Liver (tissue), 9 donors: ENCODE measurements around a stretch of chr5.

GRCh38 chr5:1101690-1102699, 9.9 kb downstream of the SLC12A7 start:
- PRO-cap, 5 experiments, result peak in 5 of 5 experiments; most common plus-strand start chr5:1102196 (in 3); most common minus-strand start chr5:1102033 (in 5)
- RAMPAGE, long total RNA, 2 experiments, result no peak in any of the 2 experiments
- RRBS, result 26% methylated on average over 4 of the region's 31 CpGs

DNA sequence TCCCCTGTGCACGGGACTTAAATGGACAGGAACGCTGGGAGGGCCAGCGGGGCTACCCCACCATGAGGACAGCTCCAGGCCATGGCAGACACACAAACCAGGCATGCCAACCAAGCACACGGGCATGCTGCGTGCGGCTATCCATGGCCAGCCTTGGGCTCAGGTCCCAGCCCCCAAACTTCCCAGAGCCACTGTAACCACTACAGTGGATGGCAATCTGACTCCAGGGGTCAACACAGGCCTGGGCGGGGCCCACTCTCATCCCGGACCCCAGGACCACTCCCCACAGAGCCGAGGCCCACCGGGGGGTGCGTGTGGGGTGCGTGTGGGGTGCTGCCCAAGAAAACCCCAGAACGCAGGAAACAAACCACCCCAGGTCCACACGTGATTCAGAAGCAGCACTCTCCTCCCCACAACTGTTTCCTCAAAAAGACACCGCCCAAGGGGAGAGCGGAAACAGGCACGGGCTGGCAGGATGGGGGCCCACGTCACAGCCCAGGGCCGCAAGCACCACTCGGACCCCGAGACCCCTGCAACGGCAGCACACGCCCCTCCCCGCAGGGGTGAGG, 7.4 kb downstream of the SLC12A7 start:
- PRO-cap, 5 experiments, result peak in 3 of 5 experiments; most common plus-strand start position 453 of the sequence (in 2); most common minus-strand start position 355 of the sequence (in 1)
- RAMPAGE, long total RNA, 2 experiments, result no peak in any of the 2 experiments
- RRBS, result 0% methylated on average over 1 of the region's 24 CpGs

- PRO-cap, 5 experiments, result peak in 2 of 5 experiments; most common plus-strand start chr5:1105582 (in 1); most common minus-strand start chr5:1105596 (in 1)
- RAMPAGE, long total RNA, 2 experiments, result no peak in any of the 2 experiments
- RRBS, result no CpG with 5 or more reads among the region's 7 CpGs
These were observed 6.5 kb downstream of the SLC12A7 start for GRCh38 chr5:1105460-1105693.

DNA sequence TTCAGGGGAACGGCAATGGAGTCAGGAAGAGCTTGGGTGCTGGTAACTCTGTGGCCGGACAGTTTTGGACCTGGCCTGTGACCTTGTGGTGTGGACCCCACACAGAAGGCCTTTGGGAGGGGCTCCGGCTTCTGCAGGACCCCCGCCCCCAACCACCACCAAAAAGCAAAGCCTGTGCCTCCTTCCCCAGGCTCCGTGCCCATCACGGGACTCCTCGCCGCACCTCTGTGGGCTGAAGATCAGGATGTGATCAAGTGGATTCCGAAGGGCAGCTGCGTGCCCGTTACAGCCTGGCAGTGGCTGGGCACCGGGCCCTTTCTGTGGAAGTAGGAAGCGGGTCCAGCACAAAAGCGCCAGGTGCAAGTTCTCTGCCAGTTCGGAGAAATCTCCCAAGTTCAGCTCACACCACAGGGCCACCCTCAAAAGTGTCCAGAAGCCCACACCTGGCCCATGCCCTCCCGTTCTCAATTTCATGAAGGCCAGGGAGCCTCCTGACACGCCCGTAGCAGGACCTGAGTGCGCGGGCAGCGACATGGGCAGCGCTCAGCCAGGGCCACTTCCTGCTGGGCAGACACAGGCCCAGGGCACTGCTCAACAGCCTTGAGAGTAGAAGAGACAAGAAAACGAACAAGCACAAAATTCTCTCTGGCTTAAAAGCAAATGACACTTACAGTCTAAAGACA, 1.9 kb downstream of the SLC12A7 start:
- PRO-cap, 5 experiments, result peak in 4 of 5 experiments; most common plus-strand start position 374 of the sequence (in 4); most common minus-strand start position 227 of the sequence (in 2)
- RAMPAGE, long total RNA, 2 experiments, result no peak in any of the 2 experiments
- RRBS, result 17% methylated on average over 3 of the region's 23 CpGs

DNA sequence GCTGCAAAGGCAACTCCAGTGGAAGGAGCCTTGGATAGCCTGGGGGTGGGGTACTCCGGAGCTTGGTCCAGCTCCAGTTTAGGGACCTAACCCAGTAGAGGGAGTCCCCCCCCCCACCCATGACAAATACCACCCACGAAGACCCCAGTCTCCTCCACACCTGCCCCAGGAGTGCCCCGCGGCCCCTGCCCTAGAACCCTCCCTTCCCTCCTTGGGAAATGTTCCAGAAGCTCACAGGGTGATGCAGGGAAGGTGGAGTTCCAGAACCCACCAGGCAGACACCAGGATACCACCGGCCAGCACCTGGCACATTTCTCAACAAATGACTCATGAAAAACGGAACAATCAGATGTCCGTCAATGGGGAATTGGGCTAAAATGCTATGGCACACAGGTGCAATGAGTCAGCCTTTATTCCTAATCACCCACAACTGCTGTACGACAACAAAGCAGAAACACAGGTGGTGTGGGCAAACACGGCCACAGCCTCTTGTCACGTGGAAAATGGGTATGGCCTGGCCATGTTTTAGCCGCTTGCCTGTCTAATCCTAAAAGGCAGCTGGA, 985 bp upstream of the SLC12A7 start:
- PRO-cap, 5 experiments, result no peak in any of the 5 experiments
- RAMPAGE, long total RNA, 2 experiments, result no peak in any of the 2 experiments
- RRBS, result no CpG with 5 or more reads among the region's 11 CpGs

GRCh38 chr5:1118492-1119324, 6.8 kb upstream of the SLC12A7 start:
- PRO-cap, 5 experiments, result peak in 3 of 5 experiments; most common plus-strand start chr5:1118978 (in 1)
- RAMPAGE, long total RNA, 2 experiments, result no peak in any of the 2 experiments
- RRBS, result 35% methylated on average over 4 of the region's 29 CpGs

GRCh38 chr5:1155443-1156433, 43.9 kb upstream of the SLC12A7 start:
- PRO-cap, 5 experiments, result no peak in any of the 5 experiments
- RAMPAGE, long total RNA, 2 experiments, result no peak in any of the 2 experiments
- RRBS, result 5% methylated on average over 52 of the region's 120 CpGs

GRCh38 chr5:1199598-1200353, 1.6 kb upstream of the SLC6A19 start:
- PRO-cap, 5 experiments, result no peak in any of the 5 experiments
- RAMPAGE, long total RNA, 2 experiments, result no peak in any of the 2 experiments
- RRBS, result no CpG with 5 or more reads among the region's 20 CpGs

DNA sequence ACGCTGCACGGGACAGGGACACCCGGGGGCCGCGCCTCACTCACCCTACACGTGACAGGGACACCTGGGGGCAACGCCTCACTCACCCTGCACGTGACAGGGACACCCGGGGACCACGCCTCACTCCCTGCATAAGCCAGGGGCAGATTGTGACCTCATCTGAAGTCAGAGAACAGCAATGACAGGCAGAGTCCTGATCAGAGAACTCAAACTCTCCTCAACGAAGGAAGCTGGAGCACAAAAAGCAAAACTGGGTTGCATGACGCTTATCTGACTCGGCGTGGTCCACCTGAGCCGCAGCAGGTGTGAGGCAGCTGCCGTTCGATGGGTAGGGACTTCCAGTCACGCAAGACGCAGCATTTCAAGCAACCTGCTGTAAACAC, 3.2 kb downstream of the TERT start:
- PRO-cap, 5 experiments, result no peak in any of the 5 experiments
- RAMPAGE, long total RNA, 2 experiments, result no peak in any of the 2 experiments
- RRBS, result 100% methylated on average over 2 of the region's 19 CpGs

DNA sequence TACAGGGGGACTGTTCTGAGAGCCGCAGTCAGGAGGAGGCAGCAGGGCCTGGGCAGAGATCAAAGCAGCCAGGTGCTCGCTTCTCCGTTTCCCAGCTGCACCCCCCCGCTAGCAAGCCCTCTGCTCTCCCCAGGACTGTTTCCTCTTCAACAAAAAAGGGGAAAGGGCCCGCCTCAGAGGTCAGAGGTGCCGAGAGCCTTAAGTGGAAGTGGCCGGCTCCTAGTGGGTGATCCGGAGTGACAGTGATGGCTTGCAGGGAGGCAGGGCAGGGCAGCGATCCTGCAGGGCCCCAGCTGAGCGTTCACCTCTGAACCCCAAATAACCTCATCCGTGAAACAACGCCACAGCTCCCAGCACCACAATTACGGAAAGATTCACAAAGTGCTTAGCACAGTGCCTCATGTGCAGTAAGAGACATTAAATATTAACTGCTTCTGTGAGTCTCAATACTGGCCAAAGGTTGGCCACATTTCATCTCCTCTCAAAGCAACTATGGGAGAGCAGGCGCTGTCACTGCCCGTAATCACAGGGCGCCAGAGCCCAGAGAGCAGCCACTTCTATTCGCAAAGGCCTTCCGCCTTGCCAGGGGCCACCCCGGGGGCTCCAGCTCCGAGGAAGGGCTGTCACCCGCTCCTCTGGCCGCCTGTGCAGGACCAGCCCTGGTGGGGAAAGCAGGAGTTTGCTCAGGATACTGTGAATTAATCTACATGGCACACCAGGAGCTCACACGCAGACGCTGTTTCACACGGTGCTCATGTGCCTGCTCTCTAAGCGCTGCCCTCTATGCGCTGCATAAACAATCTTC, 7.9 kb downstream of the CLPTM1L start:
- PRO-cap, 5 experiments, result peak in 4 of 5 experiments; most common plus-strand start position 484 of the sequence (in 4); most common minus-strand start position 376 of the sequence (in 2)
- RAMPAGE, long total RNA, 2 experiments, result no peak in any of the 2 experiments
- RRBS, result 20% methylated on average over 1 of the region's 27 CpGs

DNA sequence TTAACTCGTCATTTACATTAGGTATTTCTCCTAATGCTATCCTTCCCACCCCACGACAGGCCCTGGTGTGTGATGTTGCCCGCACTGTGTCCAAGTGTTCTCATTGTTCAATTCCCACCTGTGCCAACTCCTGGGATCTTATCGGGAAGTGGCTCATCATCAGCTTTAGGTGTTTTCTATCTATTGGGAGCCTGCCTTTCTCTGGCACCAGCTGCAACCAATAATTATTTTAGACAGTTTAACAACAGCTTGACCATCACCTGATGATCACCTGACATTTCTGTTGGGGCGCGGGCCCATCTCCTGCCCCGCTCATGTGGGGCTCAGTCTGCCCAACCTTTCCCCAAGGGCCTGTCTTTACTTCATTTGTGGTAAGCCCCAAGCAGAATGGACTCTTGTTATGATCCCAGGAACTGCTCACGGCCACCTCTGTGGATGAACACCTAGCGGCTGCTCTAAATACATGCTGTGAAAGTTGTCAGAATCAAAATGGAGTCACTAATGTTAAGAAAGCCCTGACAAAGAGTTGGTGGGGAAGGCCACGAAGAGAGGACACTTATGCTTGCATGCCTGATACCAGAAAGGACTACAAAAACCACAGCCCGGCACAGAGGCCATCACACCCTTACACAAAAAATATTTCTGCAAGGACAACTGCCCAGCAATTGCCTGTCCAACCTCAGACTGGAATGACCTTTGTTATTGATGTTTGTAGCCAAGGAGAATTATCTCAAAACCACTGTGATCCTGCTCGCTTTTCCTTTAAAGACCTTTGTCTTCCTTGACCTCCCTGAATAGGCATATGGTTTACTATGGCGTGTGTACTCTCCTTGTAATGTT, 5.0 kb upstream of the CLPTM1L start:
- PRO-cap, 5 experiments, result no peak in any of the 5 experiments
- RAMPAGE, long total RNA, 2 experiments, result no peak in any of the 2 experiments
- RRBS, result no CpG with 5 or more reads among the region's 13 CpGs

DNA sequence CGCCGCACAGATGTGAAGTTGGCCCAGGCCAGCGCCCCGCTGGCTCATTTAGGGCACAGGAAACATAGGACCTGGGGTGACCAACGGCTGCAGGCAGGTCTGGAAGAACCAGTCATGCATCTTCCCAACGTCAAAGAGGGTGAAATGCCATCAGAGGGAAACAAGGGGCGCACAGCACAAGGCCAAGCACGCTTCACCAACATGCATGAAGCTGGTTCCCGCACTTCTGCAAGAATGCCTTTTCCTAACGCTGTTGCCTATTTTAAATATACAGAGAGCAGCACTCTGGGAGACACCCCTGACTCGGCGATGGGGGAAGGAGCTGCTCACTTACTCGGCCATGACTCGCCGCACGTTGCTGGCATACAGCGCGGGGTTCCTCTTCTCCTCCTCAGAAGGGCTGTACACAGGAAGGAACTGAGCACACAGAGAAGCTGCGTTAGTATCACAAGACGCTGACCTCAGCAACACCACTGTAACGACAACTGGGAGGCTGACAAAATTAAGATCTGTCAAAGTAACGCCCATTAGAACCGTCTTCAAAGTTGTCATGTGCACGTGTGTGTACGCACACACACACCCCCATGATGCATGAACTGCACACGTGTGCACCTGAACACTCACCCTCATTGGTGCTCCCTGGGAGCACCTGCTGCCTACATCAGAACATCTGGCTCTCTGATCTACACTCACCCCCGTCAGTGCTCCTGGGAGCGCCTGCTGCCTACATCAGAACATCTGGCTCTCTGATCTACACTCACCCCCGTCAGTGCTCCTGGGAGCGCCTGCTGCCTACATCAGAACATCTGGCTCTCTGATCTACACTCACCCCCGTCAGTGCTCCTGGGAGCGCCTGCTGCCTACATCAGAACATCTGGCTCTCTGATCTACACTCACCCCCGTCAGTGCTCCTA, 32.1 kb upstream of the SLC6A3 start:
- PRO-cap, 5 experiments, result peak in 3 of 5 experiments; most common plus-strand start position 301 of the sequence (in 1); most common minus-strand start position 236 of the sequence (in 2)
- RAMPAGE, long total RNA, 2 experiments, result no peak in any of the 2 experiments
- RRBS, result no CpG with 5 or more reads among the region's 33 CpGs

DNA sequence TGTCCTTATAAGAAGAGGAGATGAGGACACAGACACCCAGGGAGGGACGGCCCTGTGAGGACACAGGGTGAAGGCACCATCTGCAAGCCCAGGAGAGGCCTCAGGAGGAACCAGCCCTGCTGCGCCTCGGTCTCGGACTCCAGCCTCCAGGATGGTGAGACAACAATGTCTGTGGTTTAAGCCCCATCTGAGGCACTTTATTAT, 15.4 kb downstream of the LPCAT1 start:
- PRO-cap, 5 experiments, result no peak in any of the 5 experiments
- RAMPAGE, long total RNA, 2 experiments, result no peak in any of the 2 experiments
- RRBS, result no CpG with 5 or more reads among the region's 4 CpGs

DNA sequence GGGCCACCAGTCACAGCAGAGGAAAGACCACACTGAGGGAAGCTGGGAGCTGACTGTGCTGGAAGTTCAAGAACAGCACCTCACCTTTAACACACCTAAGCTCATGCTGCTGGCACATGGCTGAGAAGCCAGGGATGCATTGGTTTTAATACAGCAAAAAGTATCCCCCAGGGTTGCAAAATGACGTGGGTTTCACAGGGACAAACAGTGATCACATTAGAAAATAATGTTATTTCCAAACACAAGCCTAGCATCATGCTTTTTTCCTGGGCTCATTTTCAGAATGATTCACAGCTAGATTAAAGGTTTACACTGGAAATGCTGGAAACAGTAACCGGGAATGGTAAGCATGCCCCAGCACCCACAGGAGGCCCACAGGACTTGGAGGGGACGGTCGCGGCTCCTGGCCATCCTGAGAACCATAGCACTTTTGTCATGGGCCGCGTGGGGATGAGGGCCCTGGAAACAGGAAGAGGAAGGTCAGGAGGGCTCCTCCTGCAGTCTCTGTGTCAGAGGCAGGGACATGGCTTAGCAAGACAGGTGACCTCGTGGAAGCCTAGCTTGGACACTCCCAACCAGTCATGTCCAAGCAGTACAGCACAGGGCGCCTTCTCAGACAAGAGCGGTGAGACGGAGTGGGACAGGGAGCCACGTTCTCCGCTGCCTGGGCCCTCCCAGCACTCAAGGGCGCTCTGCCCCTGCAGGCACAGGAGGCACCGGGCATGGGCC, 6.8 kb downstream of the LPCAT1 start:
- PRO-cap, 5 experiments, result peak in 4 of 5 experiments; most common plus-strand start position 619 of the sequence (in 1); most common minus-strand start position 423 of the sequence (in 4)
- RAMPAGE, long total RNA, 2 experiments, result no peak in any of the 2 experiments
- RRBS, result 94% methylated on average over 1 of the region's 15 CpGs

DNA sequence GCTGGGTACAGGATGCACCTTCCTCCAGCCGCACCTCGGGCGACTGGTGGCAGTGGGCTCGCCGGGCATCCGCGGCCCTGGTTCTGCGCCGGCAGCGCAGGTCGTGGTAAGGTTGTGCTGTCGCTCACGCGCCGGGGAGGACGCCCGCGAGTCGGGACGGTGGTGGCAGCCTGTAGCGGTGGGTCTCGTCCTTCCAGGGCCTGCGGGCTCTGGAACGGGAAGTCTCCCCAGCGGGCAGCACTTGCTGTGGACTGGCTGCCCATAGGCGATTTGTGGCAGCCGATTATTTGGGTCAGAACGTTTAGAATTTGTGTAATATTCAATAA, 315 bp downstream of the NDUFS6 start:
- PRO-cap, 5 experiments, result peak in 1 of 5 experiments; most common minus-strand start position 85 of the sequence (in 1)
- RAMPAGE, long total RNA, 2 experiments, result no peak in any of the 2 experiments
- RRBS, result 2% methylated on average over 12 of the region's 28 CpGs

GRCh38 chr5:1931700-1931956, 48.9 kb upstream of the IRX4 start:
- PRO-cap, 5 experiments, result no peak in any of the 5 experiments
- RAMPAGE, long total RNA, 2 experiments, result no peak in any of the 2 experiments
- RRBS, result 5% methylated on average over 7 of the region's 18 CpGs

GRCh38 chr5:1954470-1955074, 71.8 kb upstream of the IRX4 start:
- PRO-cap, 5 experiments, result no peak in any of the 5 experiments
- RAMPAGE, long total RNA, 2 experiments, result no peak in any of the 2 experiments
- RRBS, result no CpG with 5 or more reads among the region's 6 CpGs

- PRO-cap, 5 experiments, result no peak in any of the 5 experiments
- RAMPAGE, long total RNA, 2 experiments, result no peak in any of the 2 experiments
- RRBS, result no CpG with 5 or more reads among the region's 14 CpGs
These were observed 90.9 kb upstream of the IRX4 start for GRCh38 chr5:1973665-1974034.

GRCh38 chr5:2094447-2095173, 211.9 kb upstream of the IRX4 start:
- PRO-cap, 5 experiments, result no peak in any of the 5 experiments
- RAMPAGE, long total RNA, 2 experiments, result no peak in any of the 2 experiments
- RRBS, result 79% methylated on average over 4 of the region's 19 CpGs

DNA sequence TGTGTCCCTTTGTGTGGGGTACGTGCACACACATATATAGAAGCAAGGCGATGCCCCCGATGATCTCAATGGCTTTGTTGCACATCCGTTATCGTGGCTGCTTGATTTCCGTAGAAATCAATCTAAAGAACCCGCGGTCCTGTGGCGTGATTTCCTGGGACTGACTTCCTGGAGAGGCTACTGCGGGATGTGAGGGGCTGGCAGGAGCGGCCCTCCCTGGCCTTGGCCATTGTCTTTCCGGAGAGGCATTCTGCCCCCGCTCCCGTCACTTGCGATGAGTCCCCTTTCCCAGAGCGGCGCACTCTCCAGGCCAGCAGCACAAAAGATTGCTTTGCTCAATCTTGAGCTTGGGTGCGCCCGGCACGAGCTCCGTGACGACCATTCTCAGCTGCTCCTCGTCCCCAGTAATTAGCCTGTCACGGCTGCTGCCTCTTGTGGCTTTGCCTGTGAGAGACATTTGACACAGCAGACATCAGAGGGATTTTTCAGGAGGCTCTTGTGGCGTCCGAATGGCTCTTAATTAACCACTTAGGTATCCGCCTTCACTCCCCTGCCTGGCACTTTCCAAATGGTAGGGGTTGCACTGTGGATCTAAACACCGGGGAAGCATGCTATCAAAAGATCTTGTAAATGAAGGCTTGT, 398.0 kb upstream of the IRX1 start:
- PRO-cap, 5 experiments, result no peak in any of the 5 experiments
- RAMPAGE, long total RNA, 2 experiments, result no peak in any of the 2 experiments
- RRBS, result 5% methylated on average over 6 of the region's 28 CpGs